AG08470 (cell line): ENCODE data around the gene WIPF1.

- RRBS, result no CpG with 5 or more reads among the region's 10 CpGs
These were observed 36.3 kb downstream of the WIPF1 start for GRCh38 chr2:174560935-174562062.

GRCh38 chr2:174597507-174598100 is at the start of gene WIPF1:
Gene WIPF1, minus strand, starts transcription at chr2:174597804.
- RRBS, result no CpG with 5 or more reads among the region's 6 CpGs

- RRBS, result no CpG with 5 or more reads among the region's 28 CpGs
These were observed 44.6 kb downstream of the CHRNA1 start for GRCh38 chr2:174719640-174720096.

- RRBS, result no CpG with 5 or more reads among the region's 7 CpGs
These were observed 80.0 kb upstream of the CHRNA1 start for GRCh38 chr2:174844185-174844732.

- RRBS, result no CpG with 5 or more reads among the region's 47 CpGs
These were observed 532 bp downstream of the ATF2 start for GRCh38 chr2:175167270-175168072.

- RRBS, result 0% methylated on average over 1 of the region's 31 CpGs
These were observed 4.1 kb upstream of the HOXD13 start for GRCh38 chr2:176088268-176088952.

DNA sequence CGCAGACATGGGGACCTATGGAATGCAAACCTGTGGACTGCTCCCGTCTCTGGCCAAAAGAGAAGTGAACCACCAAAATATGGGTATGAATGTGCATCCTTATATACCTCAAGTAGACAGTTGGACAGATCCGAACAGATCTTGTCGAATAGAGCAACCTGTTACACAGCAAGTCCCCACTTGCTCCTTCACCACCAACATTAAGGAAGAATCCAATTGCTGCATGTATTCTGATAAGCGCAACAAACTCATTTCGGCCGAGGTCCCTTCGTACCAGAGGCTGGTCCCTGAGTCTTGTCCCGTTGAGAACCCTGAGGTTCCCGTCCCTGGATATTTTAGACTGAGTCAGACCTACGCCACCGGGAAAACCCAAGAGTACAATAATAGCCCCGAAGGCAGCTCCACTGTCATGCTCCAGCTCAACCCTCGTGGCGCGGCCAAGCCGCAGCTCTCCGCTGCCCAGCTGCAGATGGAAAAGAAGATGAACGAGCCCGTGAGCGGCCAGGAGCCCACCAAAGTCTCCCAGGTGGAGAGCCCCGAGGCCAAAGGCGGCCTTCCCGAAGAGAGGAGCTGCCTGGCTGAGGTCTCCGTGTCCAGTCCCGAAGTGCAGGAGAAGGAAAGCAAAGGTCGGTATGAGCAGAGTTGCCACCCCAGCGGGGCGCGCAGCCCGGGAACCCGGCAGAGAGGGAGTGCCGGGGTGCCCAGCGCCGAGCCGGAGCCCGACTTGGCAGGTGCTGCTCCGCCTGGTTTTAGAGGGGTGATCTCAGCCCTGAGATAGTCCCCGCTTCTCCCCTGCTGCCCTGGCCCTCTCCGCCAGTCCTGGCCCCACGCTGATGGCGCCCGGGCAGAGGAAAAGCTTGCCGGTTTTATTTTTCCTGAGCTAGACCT is 619 bp downstream of the HOXD10 start:
- RRBS, result no CpG with 5 or more reads among the region's 44 CpGs

DNA sequence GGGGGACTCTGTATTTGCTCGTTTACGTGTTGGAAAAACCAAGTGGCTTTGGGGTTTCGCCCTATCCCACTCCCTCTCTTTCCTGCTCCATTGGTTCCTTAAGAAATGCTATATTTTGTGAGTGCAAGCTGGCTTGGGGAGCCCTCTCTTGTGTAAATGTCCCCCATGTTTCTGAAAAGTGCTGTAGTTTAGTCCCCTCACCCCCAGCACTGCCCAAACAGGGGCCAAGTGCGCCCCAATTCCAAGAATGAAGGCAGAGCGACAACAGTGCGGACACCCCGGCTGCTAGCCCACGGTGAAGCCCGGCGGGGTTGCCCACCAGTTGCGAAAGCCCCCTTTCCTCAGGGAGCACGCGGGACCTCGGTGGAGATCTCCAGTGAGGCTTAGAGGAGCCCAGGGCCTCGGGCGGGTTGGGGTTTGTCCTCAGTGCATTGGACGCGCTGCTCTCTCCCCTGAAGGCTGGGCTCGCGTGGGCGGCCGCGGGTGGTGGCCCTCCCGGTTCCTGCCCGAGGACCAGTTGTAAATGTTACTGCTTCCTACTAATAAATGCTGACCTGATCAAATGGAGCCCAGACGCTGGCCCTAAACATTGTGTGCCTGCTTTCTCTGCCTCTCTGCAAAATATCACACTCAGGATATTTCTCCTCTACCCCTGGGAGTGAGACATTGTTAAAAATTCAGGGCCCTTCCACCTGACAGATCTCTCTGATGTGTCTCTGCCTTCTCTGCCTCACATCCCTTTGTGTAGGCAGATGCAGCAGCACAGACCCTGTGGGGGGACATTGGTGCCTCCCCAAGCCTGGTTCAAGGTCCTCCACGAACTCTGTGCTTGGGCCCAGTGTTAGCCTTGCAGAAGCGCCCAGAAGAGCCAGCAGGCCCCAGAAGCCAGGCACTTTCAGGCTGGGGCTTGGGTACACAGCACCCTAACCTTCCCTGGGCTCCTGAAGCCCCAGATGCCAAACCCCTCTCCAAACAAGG is 2.1 kb downstream of the HOXD9 start:
- RRBS, result no CpG with 5 or more reads among the region's 28 CpGs

- RRBS, result 12% methylated on average over 18 of the region's 64 CpGs
These were observed 611 bp downstream of the HOXD3 start for GRCh38 chr2:176157417-176158418.

DNA sequence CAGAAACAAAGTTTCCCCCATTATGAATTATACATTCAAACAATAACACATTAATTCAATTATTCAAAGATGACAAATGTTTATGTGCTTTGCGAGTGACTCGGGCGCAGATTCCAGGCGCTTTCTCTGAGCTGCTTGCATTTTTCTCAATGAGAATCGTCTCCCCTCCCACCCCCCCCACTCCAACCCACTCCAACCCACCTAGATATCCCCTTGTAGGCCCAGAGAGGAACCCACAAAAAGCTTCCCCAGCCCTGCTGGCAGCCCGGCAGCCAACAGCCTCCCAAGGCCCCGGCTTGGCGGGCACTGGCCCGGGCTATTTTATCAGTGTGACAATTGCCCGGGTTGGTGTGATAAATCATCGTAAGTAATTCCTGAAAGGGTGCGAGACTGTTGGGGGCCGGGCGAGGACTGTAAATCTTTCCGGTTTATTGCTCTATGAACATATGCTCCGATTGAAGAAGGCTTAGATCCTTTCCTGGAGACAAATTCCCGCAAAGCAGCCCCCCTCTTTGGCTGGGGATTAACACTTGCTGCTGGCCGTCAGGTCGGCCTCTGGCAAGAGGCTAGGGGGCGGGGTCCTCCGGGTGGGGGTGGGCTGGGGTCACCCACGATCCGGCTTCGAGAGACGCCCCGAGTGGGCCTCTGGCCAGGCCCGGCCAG is 1.7 kb downstream of the HOXD3 start:
- RRBS, result 80% methylated on average over 7 of the region's 27 CpGs

GRCh38 chr2:177164960-177165692 is 47.5 kb upstream of the HNRNPA3 start:
- RRBS, result no CpG with 5 or more reads among the region's 9 CpGs

- RRBS, result no CpG with 5 or more reads among the region's 6 CpGs
These were observed 4.1 kb downstream of the HNRNPA3 start for GRCh38 chr2:177216184-177217590.

GRCh38 chr2:177233805-177234720 is 21.5 kb downstream of the HNRNPA3 start:
- RRBS, result no CpG with 5 or more reads among the region's 4 CpGs

DNA sequence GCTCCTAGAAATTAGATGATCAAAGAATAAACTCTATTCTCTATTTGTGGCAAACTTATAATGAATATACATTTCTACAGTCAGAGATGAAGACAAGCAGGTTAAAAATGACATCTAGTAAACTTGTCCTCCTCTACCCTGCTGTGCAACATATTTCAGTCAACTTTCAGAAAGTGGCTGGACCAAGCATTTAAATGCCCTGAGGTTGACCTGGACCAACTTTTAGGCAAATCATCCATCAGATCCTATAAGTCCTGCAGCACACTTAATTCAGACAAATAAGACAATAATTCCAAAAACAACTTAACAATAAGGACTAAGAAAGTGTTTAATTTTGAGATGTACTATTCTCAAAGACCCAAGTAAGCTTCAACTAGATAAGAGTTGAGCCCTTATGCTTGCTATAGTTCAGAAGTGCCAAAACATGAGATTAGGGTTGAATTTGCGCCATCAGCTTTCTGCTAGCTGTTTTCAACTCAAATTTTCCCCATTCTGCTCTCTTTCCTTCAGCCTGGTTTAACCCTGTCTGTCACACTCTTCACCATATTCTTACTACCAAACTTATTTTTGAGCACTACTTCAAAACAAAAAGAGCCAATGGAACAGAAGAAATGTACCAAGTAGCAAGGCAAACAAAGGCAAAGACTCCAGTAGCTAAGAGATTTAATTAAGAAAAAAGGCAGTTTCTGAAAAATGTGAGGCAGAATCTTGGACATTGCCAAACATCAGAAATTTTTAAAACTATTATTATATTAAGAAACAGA is 4.2 kb downstream of the NFE2L2 start:
- RRBS, result no CpG with 5 or more reads among the region's 1 CpG

DNA sequence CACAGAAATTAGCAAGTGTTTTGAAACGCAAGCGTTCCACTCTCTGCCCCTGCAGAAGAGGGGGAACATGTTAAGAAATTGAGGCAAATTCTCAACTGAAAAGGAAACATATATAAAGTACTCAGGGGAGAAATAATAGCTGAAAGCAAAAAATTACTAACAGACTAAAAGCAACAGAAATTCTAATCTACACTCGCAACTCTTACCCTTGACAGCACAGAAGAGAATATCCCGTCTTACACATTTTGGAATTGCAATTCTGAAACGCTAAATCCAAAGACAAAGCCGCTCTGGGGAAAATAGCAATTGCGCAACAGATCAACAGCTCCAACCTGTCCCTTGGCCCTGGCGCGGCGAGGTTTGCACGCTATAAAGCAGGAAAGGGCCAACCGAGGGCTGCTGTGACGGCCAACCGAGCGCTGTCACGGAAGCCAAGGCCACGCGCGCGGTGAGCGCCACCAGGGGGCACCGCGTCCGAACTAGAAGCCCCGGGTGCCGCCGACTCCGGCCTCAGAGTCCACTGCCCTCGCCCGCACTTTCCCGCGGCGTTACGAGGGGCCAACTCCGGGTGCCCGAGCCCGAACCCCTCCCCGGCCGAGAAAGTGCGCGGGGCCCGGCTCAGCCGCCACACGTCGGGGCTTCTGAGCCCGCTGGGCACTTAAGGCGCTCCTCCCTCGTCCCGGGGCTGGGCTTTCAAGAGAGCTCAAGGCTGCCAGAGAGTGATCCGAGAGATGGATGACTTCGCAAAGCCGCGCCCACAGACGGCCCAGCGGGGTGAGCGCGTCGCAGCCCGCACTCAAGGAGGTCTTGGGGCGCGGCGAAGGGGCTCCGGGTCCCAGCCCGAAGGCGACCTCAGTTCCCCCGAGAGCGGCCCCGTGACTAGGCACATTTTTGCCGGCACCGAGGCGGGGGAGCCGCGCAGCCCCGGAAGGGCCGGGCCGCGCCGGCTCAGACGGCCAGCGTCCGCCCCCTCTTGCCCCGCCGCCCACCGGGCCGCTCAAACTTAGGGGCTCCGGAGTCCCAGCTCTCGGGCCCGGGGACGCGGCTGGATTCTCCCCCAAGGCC is 998 bp downstream of the NFE2L2 start:
- RRBS, result 1% methylated on average over 33 of the region's 90 CpGs

- RRBS, result no CpG with 5 or more reads among the region's 2 CpGs
These were observed 63.5 kb upstream of the NFE2L2 start for GRCh38 chr2:177327996-177328377.

GRCh38 chr2:177915125-177915480 is 157.5 kb downstream of the PDE11A start:
- RRBS, result no CpG with 5 or more reads among the region's 3 CpGs

DNA sequence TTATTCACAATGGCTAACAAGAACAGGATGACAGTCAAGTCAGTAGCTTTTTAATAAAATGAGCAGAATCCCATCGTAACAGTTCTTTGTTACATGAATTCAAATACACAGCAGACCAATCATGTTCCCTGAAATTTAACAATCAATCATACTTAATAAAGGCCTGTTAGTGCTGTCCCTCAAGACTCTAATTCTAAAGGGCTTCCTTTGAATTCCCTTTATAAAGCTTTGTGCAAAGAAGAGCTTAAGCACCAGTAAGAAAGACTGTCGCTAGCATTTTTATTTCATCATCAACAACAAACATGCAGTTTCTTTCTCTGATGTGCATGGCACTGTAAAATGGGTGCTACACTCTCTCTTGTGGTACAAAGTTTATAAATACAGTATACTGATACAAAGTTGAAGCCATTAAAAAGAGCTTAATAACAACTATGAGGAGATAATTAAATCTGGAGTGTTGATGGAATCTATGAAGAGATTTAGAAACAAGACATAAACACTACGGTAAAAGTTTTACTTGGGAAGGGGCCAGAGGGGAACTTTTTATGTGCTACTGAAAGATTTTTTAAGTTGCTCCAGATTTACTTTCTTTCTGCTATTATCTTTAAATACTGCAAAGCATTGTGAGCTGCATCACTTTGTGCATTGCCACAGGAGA is 19.3 kb downstream of the PRKRA start:
- RRBS, result no CpG with 5 or more reads among the region's 3 CpGs

GRCh38 chr2:178727579-178727944 is 79.7 kb downstream of the TTN start:
- RRBS, result no CpG with 5 or more reads among the region's 4 CpGs